Heart left ventricle (tissue), 7 donors: ENCODE results near the genes SNX15 and ZFPL1.

DNA sequence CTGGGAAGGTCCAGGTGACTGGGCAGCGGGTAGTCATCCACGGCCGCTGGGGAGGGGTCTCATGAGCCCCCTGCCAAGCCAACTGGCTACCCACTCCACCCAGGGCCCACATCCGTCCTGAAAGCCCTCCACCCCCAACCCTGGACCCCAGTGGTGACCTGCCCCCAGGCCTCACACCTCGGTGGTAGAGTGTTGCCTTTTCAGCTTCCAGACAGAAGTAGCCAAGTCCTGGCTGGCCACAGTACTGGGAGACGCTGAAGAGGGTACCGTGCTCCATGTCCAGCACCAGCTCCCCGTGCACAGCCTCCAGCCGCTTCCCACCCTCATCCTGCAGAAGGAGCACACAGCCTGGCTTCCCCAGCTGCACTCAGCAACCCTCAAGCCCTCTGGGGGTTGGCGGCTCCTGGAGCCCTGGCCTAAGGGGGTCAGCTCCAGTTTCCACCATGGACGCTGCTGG is 10.5 kb downstream of the ATG2A start:
- PRO-cap, 6 experiments = no peak in any of the 6 experiments
- RAMPAGE, long total RNA, 2 experiments = no peak in any of the 2 experiments
- RRBS = no CpG with 5 or more reads among the region's 11 CpGs

DNA sequence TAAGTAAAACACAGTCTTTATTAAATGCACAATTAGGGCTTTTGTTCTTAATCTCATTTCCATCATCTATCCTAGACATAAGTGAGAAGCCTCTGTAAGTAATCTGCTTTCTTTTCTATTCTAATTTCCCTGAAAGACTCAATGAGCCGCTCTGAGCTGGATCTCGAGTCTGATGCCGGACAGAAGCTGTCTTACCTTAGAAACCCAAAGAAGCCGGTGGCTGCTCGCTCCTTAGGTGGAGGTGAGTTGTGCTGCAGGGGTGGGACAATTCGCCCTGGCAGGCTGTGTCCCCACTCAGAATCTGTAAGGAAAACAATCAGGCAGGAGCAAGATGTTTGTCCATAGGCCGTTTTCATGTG is 3.8 kb upstream of the GPHA2 start:
- PRO-cap, 6 experiments = no peak in any of the 6 experiments
- RAMPAGE, long total RNA, 2 experiments = no peak in any of the 2 experiments
- RRBS = no CpG with 5 or more reads among the region's 7 CpGs

DNA sequence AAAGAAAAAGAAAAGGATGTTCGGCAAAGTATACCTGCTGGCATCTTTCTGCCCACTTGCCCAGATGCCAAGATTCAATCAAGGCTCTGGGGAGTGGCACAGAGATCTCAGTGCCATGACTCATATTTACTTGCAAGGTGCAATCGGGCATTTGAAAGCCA is 1.3 kb downstream of the MAJIN start:
- PRO-cap, 6 experiments = no peak in any of the 6 experiments
- RAMPAGE, long total RNA, 2 experiments = no peak in any of the 2 experiments
- RRBS = no CpG with 5 or more reads among the region's 2 CpGs

DNA sequence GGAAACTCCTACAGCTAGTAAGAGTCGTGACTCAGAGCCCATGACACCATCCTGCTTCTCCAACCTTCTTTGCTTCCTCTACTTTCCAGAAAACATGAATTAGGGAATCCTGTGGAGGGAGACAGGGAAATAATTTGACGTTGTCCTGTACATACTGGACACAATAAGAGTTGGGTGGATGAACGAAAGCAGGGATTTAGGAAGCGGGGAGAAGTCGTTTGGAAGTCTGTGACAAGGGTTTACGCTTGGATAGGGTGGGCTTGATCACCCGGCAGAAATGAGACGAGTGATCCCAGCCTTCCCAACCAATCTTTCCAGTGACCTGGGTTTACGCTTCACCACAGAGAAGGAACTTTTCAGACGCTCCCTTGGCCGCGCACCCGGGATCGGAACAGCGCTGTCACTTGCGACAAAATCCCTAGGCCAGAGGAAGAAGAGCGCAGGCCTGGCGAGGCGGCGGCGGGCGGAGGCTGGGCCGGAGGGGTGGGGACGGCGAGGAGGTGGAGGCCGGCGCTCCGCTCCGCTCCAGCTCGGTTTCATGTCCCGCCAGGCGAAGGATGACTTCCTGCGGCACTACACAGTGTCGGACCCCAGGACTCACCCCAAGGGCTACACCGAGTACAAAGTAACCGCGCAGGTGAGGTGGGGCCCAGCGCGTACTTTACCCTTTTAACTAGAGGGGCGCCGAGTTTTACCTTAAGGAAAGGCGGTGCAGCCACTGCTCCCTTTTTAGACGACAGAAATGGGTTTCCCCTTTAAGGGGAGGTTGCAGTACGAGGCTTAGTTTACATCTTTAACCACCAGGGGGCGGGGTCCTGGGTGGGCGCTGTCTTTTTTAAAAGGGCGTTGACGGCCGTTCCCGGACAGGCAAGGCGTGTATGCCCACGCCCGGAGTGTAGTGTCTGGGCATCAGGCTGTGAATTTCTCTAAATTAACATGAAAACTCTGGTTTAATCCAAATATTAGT is at the start of gene SNX15:
SNX15 (plus strand) TSS at position 440 of the 967 bp plus-strand sequence.
- PRO-cap, 6 experiments = peak in 6 of 6 experiments; most common plus-strand start position 866 of the sequence (in 6); most common minus-strand start position 314 of the sequence (in 5)
- RAMPAGE, long total RNA, 2 experiments = start-site peak on the plus strand in 2 of 2 experiments, centred at positions 474 to 483 of the sequence, 139 to 207 reads per replicate
- RRBS = under 1% methylated on average over 15 of the region's 53 CpGs

GRCh38 chr11:65077899-65078624 is 5.8 kb downstream of the CDCA5 start:
- PRO-cap, 6 experiments = no peak in any of the 6 experiments
- RAMPAGE, long total RNA, 2 experiments = no peak in any of the 2 experiments
- RRBS = no CpG with 5 or more reads among the region's 13 CpGs

GRCh38 chr11:65083717-65084868 is at the start of gene ZFPL1:
TSS of gene ZFPL1 (plus strand) at chr11:65084222.
- PRO-cap, 6 experiments = peak in 6 of 6 experiments; most common plus-strand start chr11:65084244 (in 6); most common minus-strand start chr11:65084177 (in 3)
- RAMPAGE, long total RNA, 2 experiments = start-site peak on the plus strand in 2 of 2 experiments, at chr11:65084219-65084266 at its widest, 149 to 207 reads per replicate; start-site peak on the minus strand in 1 of 2 experiments, at chr11:65084030-65084043 at its widest, 6 reads per replicate
- RRBS = under 1% methylated on average over 25 of the region's 90 CpGs

- PRO-cap, 6 experiments = peak in 1 of 6 experiments; most common plus-strand start chr11:65097023 (in 1)
- RAMPAGE, long total RNA, 2 experiments = no peak in any of the 2 experiments
- RRBS = no CpG with 5 or more reads among the region's 6 CpGs
Measured at GRCh38 chr11:65096918-65097113, 802 bp downstream of the VPS51 start.

DNA sequence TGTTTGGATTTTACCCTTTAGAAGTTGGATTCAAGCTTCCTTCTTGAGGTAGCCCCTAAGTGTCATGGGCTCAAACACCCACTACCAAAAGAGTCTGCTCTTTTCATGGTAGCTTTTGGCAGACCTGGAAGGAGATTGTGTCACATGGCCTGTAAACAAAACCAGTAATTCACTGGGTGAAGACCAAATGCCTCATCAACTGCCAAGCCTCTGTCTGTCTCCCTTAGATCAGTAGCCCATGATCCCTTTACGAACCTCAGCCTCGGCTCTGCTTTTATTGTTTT is 6.4 kb downstream of the VPS51 start:
- PRO-cap, 6 experiments = peak in 2 of 6 experiments; most common plus-strand start position 186 of the sequence (in 2)
- RAMPAGE, long total RNA, 2 experiments = no peak in any of the 2 experiments
- RRBS = no CpG with 5 or more reads among the region's 2 CpGs

- PRO-cap, 6 experiments = no peak in any of the 6 experiments
- RAMPAGE, long total RNA, 2 experiments = no peak in any of the 2 experiments
- RRBS = 90% methylated on average over 4 of the region's 21 CpGs
Measured at GRCh38 chr11:65109687-65109995, 2.0 kb upstream of the TM7SF2 start.

- PRO-cap, 6 experiments = no peak in any of the 6 experiments
- RAMPAGE, long total RNA, 2 experiments = no peak in any of the 2 experiments
- RRBS = no CpG with 5 or more reads among the region's 18 CpGs
Measured at GRCh38 chr11:65114702-65115649, 2.5 kb downstream of the ZNHIT2 start.

- PRO-cap, 6 experiments = peak in 2 of 6 experiments; most common plus-strand start chr11:65117003 (in 2)
- RAMPAGE, long total RNA, 2 experiments = no peak in any of the 2 experiments
- RRBS = 10% methylated on average over 31 of the region's 74 CpGs
Measured at GRCh38 chr11:65116304-65117273, 912 bp downstream of the ZNHIT2 start.

DNA sequence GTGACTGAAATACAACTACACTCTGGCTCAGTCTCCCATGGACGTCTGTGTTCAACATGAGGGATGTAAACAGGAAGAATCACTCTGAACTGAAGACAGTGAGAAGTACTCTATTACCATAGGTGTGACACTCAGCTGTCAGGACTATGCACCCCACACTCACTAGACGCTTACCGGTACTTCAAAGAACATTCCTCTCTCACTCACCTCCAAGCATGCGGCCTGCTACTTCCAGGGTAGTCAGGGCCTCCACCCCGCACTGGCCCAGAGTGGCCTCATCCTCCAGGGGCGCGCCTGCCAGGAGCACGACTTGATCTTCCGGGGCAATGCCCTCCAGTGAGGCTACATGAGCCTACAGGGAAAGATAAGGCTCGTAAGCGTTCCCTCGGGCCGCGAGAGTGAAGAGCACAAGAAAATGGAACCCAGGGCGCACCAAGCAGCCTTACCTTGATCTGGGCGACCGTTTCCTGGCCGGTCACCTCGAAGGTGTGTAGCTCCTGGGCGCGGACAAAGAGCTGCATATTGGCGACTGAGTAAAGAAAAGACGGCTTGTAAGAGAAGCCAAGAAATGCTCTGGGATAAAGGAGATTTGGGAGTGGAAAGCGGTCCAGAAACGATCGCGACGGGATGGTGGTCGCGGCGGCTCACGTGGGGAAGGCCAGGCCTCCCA is 506 bp downstream of the FAU start:
- PRO-cap, 6 experiments = no peak in any of the 6 experiments
- RAMPAGE, long total RNA, 2 experiments = no peak in any of the 2 experiments
- RRBS = no CpG with 5 or more reads among the region's 32 CpGs

- PRO-cap, 6 experiments = no peak in any of the 6 experiments
- RAMPAGE, long total RNA, 2 experiments = no peak in any of the 2 experiments
- RRBS = no CpG with 5 or more reads among the region's 2 CpGs
Measured at GRCh38 chr11:65130270-65130469, 4.1 kb downstream of the SYVN1 start.

DNA sequence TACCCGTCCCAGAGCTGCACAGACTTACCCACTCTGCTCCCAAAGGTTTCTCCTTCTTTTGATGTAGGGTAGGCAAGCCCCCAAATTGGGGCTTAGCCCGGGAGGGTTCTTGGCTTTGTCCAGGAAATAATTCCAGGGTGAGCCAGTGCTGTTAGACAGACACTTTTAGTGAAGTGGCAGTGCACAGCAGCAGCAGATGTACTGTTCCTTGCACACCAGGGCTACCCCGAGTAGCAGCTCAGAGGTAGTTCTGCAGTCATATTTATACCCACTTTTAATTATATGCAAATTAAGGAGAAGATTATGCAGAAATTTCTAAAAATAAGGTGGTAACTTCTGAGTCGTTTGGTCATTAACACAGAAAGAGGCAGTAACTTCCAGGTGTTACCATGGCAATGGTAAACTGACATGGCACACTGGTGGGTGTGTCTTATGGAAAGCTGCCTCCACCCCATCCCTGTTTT is 12.2 kb upstream of the SYVN1 start:
- PRO-cap, 6 experiments = no peak in any of the 6 experiments
- RAMPAGE, long total RNA, 2 experiments = no peak in any of the 2 experiments
- RRBS = no CpG with 5 or more reads among the region's 4 CpGs

- PRO-cap, 6 experiments = no peak in any of the 6 experiments
- RAMPAGE, long total RNA, 2 experiments = no peak in any of the 2 experiments
- RRBS = no CpG with 5 or more reads among the region's 9 CpGs
Measured at GRCh38 chr11:65183104-65183449, 1.3 kb downstream of the CAPN1 start.

GRCh38 chr11:65353608-65354306 is 794 bp upstream of the TIGD3 start:
- PRO-cap, 6 experiments = no peak in any of the 6 experiments
- RAMPAGE, long total RNA, 2 experiments = no peak in any of the 2 experiments
- RRBS = no CpG with 5 or more reads among the region's 25 CpGs

DNA sequence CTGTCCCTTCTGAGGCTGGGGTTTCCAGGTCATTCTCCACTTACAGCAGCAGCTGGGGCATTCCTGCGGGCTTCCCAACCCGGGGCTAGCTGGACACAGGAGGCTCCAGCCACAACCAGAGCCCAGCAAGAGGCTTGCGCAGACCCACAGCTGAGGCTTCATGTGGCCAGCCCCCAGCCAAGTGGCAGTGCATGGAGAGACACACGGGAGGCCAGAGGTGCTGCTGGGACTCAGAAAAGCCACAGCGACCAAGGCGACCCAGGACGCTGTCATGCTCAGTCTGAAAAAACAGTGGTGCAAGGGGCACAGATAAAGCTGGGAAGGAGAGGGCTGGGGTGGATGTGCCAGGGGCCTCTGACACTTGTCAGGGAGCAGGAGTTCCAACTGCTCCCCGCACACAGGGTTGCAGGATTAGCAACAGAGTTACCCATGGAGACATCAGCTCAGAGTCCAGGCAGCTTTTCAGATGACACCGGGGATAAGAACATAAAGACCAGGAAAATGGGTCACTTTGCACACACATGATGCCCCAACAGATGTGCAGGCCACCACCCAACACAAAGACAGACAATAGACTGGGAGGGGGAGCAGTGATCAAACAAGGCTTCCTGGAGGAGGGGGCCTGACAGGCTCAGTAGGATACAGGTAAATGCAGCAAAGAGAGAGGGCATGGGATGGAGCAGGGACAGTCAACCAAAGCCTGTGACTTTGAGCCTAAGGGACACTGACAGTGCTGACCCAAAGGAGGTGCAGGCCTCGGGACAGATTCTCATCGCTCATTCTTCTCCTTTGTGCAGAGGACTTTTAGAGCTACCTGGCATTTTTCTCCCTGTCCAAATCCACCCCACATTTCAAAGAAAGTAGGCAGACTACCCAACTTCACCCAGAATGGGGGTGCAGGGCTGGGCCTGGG is 29.3 kb downstream of the FRMD8 start:
- PRO-cap, 6 experiments = peak in 2 of 6 experiments; most common plus-strand start position 660 of the sequence (in 1)
- RAMPAGE, long total RNA, 2 experiments = no peak in any of the 2 experiments
- RRBS = no CpG with 5 or more reads among the region's 11 CpGs

DNA sequence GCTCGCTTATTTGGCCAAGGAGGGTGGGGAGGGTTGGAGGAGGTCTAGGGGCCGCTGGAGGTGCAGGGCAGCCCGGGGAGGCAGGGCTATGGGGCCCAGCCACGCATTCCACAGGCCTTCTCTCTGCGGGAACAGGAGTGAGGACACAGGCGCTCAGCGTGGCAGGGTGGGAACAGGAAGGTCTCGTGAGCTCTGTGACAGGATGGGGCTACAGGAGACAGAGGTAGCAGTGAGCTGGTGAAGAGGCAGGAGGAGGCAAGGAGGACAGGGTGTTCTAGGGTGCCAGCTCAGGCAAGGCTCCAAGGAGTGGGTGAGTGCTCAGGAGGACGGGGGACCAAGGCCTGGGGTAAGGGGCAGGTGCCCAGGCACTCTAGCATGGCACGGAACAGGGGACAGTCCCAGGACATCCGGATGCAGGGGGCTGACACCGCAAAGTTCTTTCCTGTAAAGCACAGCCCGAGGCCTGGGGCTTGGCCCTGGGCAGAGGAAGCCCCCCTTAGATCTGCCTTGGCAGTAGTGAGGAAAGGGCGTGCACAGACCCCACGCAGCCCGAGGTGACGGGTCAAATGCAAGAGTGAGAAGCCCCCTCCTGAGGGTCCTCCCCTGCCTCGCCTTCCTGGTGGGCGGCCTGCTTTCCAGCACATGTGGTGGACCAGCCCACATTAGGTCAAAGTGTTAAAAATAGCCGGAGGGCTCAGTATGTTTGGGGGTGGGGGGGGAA is 31.4 kb downstream of the FRMD8 start:
- PRO-cap, 6 experiments = peak in 6 of 6 experiments; most common plus-strand start position 233 of the sequence (in 4); most common minus-strand start position 674 of the sequence (in 5)
- RAMPAGE, long total RNA, 2 experiments = no peak in any of the 2 experiments
- RRBS = no CpG with 5 or more reads among the region's 20 CpGs

DNA sequence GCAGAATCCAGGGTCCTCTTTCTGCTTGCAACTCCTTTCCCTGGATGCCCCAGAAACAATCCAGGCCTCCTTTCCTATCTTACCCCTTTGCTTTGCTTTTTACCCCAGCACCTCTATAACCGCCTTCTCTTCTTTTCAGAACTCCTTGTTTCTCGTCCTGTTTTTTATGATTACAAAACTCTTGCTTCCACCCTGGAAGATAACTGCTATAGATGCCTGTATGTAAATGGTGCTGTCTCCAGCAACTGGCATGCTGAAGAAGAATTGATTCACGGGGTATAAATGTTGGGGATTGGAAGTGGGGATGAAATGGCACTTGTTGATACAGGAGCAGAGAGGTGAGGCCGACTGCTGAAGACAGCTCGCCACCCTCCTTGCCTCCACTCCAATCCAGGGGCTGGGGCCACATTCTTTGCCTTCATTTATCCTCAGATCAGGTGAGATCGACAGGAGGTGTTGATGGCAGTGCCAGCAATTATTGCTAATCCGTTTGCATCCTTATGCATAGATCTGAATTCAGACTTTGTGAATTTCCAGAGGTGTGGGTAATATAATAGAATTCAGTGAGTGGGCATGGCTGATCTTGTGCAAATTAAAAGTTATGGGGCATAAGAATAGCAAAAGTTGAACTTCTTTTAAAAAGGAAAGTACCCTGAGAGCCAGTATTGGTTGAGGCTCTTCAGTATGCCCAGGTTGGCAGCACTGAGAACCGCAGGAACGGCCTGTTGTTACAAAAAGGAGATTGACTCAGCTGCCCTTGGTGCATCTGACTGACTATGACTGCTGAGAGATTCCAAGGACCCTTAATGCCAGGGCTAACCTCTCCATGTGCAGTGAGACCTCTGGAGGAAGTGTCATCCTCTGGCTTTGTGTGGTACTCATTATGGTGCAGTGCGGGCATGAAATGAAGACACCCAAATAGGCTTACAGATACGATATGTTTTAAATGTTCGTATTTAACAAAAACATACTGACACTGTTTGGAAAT is 41.5 kb downstream of the FRMD8 start:
- PRO-cap, 6 experiments = peak in 5 of 6 experiments; most common plus-strand start position 285 of the sequence (in 4); most common minus-strand start position 778 of the sequence (in 2)
- RAMPAGE, long total RNA, 2 experiments = no peak in any of the 2 experiments
- RRBS = no CpG with 5 or more reads among the region's 12 CpGs

DNA sequence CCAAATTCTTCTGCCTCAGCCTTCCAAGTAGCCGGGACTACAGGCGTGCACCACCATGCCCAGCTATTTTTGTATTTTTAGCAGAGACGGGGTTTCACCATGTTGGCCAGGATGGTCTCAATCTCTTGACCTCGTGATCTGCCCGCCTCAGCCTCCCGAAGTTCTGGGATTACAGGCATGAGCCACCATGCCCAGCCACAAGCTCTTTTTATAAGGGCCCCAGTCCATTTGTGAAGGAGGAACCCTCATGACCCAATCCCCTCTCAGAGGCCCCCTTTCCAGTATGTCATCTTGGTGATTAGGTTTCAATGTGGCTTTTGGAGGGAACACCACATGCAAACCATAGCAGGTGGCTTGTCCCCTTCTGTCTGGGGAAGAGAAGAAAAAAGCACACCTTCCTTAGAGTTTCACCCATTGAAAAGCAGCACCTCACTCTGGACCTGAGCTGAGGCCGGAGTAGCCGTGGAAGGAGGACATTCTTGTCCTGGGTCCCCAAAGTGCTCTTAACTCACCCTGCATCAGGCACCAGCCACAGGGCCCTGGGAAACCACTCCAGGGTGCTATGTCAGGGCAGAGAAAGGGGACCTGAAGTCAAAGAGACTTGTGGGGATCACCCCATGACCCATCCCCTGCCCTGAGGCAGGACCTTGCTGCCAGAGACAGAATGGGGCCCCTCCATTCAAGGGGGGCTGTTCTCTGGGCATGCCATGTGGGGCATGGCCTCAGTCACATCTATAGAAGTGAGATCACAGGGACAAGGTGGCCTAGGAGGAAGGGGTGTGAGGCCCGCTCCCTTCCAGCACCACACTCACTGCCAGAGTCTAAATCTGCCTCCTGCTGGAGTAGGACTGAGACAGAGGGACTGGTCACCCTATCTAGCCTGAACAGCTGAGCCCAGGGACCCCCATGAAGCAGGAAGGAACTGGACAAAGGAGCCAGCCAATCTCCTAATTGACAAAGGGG is 61.7 kb downstream of the FRMD8 start:
- PRO-cap, 6 experiments = peak in 2 of 6 experiments; most common plus-strand start position 550 of the sequence (in 1)
- RAMPAGE, long total RNA, 2 experiments = no peak in any of the 2 experiments
- RRBS = no CpG with 5 or more reads among the region's 9 CpGs